Body of pancreas (tissue), 2 donors: ENCODE measurements around a stretch of chr12.

DNA sequence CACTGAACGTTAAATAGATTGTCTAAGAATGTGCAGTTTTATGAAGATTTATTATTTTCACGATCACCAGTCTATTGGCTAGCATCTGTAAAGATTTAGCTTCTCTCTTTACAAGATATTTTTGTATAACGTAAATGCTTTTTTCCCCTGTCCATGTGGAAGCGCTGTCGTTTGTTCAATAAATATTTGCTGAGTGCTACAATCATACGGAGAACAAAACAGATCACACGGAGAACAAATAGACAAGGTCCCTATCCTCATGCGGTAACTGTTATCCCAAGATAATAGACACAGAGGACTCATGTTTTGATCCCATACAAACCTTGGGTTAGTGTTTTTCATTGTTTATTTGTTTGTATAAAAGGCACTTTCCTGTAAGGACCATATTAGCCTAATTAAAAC is 397.5 kb downstream of the BCAT1 start:
- PRO-cap: no peak
- RAMPAGE, long total RNA, 2 experiments: no peak in any of the 2 experiments

DNA sequence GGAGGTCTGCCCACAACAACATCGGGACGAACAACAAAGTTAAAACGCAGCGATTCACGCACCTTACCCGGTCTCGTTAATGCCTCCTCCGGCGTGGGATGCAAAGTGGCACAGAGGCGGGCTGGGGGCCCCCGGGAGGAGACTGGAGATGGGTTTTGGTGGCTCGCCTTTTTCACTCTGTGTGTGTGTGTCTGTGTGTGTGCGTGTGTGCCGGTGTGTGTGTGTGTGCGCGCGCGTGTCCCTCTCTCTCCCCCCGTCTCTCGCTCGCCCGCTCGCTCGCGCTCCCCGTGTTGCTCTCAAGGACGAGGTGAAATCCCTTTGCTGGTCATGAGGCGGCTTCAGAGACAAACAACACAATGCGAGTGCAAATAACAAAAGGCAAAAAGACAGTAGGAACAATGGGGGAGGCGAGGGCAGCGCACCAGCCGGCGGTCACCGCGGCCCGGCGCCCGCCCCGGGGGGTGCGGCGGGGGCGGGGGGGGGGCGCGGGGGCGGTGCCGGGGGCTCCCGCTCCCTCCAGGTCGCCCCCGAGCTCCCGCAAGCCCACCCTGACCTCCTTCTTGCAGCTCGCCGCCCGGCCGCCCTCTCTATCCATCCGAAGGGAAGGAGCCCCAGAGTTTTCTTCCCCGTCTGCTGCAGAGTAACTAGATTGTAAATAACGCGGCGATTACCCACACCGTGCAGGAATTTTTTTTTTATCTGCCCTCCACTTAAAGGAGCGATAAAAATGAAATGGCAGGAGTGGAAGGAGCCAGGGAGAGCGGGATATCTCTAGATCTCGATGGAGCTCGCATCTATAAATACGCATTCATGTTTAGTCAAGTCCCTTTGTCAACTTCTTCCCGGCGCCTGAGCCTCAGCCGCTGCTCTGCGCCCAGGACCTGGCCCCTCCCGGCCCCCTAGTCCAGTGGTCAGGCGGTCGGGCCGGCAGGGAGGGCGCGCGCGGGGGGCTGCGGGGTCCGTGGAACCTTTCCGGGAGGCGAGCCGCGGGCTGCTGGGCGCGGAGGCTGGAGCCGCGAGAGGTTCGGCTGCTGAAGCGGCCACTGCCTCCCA is 386.3 kb downstream of the BCAT1 start:
- PRO-cap: unidirectional peak, minus-strand start at position 298 of the sequence
- RAMPAGE, long total RNA, 2 experiments: start-site peak on the minus strand in 2 of 2 experiments, centred at positions 186 to 381 of the sequence, 22 to 26 reads per replicate

DNA sequence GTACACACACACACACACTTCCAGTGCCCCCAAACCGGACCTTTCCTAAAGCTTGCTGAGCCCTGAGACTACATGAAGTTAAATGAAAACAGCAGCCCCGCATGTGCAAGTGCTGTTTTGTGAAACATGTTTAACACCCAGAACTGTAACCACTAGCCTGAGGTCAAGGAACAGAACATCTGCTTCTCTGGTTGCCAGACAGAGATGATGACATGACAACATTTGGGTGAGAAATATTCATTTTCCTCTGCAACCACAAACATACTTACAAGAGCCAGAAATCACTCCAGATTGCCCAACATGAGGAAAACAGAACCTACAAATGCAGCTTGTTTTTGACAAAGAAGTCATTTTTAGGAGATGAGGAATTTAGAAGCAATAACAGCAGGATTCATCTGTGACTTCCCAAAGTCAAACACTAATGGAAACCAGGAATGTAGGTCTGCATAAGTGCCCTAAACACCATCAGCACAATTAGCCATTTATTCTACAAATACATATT is 110.3 kb downstream of the BCAT1 start:
- PRO-cap: no peak
- RAMPAGE, long total RNA, 2 experiments: no peak in any of the 2 experiments

DNA sequence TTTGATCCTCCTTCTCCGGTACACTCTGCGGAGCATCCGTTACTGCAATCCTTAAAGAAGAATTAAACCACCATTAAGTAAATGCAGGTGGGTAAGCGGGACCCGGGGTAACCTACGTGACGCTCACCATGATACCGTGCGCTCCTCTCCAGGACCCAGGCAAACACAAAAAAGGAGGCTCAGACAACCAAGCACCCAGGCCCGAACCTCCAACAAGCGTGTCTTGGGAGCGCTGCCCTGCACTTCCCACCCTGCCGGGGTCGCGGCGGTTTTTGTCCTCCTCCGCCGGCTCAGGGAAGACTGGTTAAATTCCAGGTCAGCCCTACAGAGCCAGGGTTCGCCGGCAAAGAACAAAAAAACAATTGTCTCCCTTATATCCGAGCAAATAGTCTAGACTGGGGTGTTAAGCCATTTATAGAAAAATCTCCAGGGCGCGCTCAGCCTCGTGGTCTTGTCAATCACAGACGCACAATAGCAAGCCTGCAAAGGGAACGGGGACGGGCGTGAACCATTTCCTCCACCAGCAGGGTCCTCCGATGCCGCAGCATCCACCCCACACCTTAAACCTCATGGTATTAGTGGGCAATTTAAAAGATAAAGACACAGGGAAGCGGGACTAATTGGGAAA is 47.0 kb downstream of the BCAT1 start:
- PRO-cap: no peak
- RAMPAGE, long total RNA, 2 experiments: no peak in any of the 2 experiments

DNA sequence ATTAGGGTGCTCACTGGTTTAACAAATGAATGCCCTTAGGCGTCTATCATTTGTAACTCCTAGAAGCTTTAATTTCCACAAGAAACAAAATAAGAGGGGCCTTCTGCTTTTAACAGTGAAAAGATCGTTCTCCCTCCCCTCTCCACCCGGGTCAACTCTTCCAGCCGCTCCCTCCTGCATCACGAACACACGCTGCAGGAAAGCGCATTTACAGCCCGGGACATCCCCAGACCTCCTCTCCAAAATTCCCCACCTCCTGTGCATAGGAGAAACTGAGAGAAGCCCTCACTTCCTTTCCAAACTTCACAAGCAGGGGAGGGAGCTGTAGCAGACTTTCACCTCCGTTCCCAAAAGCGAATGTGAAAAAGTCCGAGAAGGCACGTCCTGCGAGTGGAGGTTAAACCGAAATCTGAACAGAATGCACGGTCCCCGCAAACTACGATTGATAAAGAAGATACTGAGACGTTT is 535 bp downstream of the BCAT1 start:
- PRO-cap: bidirectional peak, plus-strand start at position 350 of the sequence, minus-strand start at position 349 of the sequence
- RAMPAGE, long total RNA, 2 experiments: no peak in any of the 2 experiments

- PRO-cap: no peak
- RAMPAGE, long total RNA, 2 experiments: no peak in any of the 2 experiments
Observed at GRCh38 chr12:25051455-25052160, 898 bp upstream of the IRAG2 start.

DNA sequence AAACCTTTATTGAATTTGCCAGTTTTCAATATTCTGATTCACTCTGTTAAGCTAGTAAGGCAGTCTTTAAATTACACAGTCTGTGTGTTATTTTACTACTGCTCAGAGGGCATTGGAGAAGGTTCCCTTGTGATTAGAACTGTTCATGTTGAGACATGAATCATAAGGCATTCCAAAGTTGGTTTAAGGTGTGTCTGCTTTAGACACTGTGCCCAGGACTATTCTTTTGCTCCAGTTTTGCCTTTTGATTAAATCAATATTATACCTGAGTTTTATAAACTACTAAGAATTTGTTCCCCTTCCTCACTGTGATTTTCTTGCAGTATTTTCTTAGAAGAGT is 1.6 kb downstream of the IRAG2 start:
- PRO-cap: unidirectional peak, plus-strand start at position 175 of the sequence
- RAMPAGE, long total RNA, 2 experiments: no peak in any of the 2 experiments

- PRO-cap: no peak
- RAMPAGE, long total RNA, 2 experiments: no peak in any of the 2 experiments
Observed at GRCh38 chr12:25256757-25257131, 6.0 kb upstream of the KRAS start.

GRCh38 chr12:25757389-25757754 is 201.1 kb upstream of the RASSF8 start:
- PRO-cap: unidirectional peak, minus-strand start at chr12:25757648
- RAMPAGE, long total RNA, 2 experiments: no peak in any of the 2 experiments

- PRO-cap: no peak
- RAMPAGE, long total RNA, 2 experiments: no peak in any of the 2 experiments
Observed at GRCh38 chr12:25962922-25963888, 4.7 kb downstream of the RASSF8 start.

GRCh38 chr12:26121429-26121783 is 3.4 kb downstream of the BHLHE41 start:
- PRO-cap: no peak
- RAMPAGE, long total RNA, 2 experiments: no peak in any of the 2 experiments

GRCh38 chr12:26157007-26157498 is 32.2 kb upstream of the BHLHE41 start:
- PRO-cap: unidirectional peak, minus-strand start at chr12:26157143
- RAMPAGE, long total RNA, 2 experiments: no peak in any of the 2 experiments

DNA sequence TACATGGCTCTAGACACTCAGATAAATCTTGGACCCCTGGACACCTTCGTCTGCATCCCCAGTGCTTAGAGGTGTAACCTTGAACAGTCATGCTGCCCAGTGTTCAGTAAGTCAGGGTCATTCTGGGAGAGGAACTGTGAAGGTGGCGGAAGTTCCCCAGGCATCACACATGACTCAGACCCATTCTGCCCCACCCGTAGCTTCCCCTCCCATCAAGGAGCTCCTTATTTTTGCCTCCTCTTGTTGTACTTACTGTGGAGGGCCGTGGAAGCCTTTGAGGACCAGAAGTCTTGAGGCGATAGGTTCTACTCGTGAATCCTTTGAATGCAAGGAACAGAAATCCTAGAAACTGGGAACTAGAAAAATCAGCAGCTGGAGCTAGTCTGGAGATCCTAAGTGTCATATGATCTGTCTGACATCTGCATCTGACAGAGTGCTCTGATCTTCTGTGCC is 18.0 kb upstream of the SSPN start:
- PRO-cap: no peak
- RAMPAGE, long total RNA, 2 experiments: no peak in any of the 2 experiments

GRCh38 chr12:26286168-26286613 is 90.8 kb downstream of the SSPN start:
- PRO-cap: no peak
- RAMPAGE, long total RNA, 2 experiments: no peak in any of the 2 experiments

DNA sequence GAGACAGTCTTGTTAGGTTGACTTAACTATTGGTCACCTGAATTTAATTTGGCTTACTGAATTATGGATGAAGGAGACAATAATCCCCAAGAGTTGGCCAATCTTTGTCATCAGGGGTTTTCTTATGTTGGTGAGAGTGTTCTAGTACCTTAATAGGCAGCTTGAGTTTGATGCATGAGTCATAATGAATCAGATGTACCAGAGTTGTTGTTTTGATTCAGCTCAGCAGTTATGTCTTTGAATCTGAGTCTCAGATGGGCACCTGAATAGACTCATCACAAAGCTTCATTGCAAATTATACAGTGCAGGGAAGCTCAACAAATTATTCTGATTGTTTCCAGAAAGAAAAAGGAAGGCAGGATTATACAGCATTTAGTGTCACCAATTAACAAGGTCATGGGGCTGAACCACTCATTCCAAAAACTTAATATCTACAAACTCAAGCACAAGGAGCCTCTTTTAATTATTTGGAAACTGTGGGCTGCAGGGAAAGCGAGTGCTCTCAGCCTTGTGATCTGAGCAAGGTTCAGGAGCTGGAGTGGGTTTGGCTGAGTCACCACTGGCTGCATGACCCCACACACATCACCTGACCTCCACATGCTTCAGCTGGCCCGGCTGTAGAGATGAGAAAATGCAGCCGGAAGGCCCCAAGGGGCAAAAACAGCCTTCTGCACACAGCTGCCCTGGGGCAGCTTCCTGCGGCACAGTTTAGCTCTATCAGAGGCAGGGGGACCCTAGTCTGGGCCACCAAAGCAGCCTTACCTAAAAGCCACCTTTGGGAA is 123.0 kb downstream of the SSPN start:
- PRO-cap: no peak
- RAMPAGE, long total RNA, 2 experiments: no peak in any of the 2 experiments

DNA sequence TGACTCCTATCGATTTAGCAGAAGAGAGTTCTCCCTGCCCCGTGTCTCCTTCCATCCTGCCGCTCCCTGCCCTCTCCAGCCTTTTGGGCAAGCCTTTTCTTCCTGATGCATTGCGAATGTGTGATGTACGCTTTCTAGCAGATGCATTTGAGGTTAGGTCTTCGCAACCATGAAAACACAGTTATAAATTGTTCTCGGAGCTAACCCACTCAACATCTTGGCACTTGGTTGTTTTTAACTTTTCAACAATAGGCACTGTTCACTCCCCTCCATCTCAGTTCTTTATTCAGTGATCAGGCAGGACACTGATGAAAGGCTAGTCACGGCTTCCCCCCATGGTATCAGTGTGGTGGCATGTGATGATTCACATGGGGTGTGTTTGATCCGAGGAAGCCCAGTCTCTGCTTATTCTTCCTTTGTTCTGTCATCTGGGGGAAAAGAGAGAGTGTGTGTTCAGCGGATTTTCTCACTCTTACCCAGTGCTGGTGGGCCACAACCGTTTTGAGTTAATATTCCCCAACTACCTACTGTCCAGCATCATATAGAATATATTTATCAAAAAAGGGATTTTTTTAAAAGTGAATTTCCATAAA is 143.8 kb downstream of the SSPN start:
- PRO-cap: no peak
- RAMPAGE, long total RNA, 2 experiments: no peak in any of the 2 experiments

DNA sequence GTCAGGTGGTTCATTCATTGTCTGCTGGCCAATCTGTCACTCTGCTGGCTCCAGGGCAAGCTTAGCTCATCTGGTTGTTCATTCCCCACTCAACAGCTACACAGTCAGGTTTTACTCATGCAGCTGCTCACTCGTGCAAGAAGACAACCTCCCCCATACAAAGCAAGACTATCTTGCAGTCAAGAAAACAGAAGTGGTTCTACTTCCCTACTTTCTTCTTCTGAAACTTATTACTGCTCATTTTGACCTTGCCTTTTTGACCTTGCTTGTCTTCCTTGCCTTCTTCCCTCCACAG is 277.9 kb downstream of the SSPN start:
- PRO-cap: no peak
- RAMPAGE, long total RNA, 2 experiments: start-site peak on the minus strand in 1 of 2 experiments, centred at position 163 of the sequence, 6 reads per replicate

DNA sequence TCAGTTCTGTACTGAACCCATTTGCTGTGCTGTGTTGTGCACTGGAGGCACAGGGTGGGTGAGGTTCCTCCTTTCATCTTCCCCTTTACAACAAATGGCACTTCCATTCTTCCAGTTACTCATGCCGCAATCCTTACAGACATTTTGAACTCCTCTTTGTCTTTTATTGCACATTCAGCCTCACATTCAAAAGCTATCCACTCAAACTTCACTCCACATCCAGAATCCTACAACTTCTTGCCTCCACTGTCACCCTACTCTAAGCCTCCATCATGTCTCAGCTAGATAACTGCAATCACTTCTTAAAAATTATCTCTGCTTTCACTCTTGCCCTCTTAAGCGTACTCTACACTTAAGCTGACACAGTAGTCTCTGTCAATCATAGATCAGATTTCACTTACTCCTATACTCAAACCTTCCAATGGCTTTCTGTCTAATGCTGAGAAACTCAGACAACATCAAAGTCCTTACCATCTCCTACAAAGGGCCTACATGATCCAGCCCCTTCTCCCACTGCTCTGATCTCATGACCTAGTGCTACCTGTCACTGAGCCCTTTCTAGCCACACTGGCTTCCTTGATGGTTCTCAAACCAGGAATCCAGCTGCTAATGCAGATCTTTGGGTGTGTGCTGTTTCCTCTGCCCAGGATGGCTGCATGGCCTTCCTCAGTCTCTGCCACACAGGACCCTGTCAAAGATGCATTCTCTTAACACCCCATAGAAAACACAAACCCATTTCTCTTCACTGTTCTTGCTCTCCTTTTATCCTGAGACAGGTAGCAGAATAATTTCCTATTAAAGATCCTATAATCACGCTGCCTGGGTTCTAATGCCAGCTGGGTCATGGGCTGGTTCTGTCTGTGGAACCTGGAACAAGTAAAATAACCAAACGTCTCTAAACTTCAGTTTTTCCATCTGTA is 303.9 kb downstream of the ITPR2 start:
- PRO-cap: no peak
- RAMPAGE, long total RNA, 2 experiments: start-site peak on the minus strand in 1 of 2 experiments, centred at position 517 of the sequence, 12 reads per replicate

DNA sequence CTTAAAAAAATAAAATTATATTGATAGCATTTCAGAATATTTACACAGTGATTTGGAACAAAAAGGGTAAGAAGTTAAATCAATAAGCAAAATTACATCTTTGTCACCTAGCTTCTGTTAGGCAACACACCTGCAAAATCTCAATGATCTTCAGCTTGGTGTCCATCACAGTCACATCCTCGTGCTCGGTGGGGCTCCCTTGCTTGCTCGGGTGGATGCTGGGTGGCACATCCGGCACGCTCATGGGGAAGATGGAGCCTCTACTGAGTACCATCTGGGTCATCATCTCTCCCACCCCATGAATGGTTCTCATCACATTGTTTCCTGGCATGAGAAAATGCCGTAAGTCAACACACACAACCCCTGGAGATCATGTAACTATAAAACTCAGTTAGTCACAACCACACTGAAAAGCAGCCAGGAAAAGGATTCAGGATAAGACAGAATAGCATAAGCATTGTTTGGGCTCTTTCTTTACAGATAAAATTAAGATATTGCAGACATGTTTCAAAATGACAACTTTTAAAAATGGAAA is 201.2 kb downstream of the ITPR2 start:
- PRO-cap: no peak
- RAMPAGE, long total RNA, 2 experiments: no peak in any of the 2 experiments

DNA sequence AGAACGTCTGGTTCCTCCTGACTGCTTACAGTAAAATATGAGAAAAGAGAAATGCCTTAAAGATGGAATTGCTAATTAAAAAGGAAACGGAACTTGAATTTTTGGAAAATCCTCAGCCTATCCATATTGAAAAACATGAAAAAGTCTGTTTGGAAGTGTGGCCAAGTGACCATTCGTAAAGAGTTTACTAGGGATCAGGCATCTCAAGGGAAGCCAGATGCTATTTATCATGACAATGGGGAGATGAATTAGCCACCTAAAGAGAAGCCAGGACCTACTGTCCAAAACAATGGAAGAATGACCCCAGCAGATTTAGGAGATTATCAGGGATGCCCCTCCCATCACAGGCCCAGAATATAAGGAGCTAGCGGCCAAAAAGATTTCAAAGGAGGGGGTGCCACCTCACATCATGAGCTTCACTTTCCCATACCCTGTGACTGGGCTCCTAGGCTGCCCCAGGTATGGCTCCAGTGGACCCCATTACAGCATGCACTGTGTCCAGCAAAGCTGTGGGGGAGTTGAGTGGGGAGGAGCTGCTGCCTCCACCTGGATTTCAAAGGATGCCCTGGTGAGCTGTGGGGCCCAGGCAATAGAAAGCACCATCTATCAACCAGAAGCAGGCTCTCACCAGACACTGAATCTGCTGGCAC is 189.1 kb downstream of the ITPR2 start:
- PRO-cap: no peak
- RAMPAGE, long total RNA, 2 experiments: no peak in any of the 2 experiments